Metastatic Breast Carcinoma in the Brain (tissue), 10 donors: ENCODE measurements around a stretch of chr2.

- PRO-cap, 10 experiments, result no peak in any of the 10 experiments
These were observed 36.0 kb downstream of the POMC start for GRCh38 chr2:25132298-25132784.

GRCh38 chr2:25176335-25176753 lies 8.0 kb upstream of the POMC start:
- PRO-cap, 10 experiments, result no peak in any of the 10 experiments

GRCh38 chr2:25233770-25234531 lies 65.6 kb upstream of the POMC start:
- PRO-cap, 10 experiments, result no peak in any of the 10 experiments

- PRO-cap, 10 experiments, result peak in 7 of 10 experiments; most common plus-strand start chr2:25251571 (in 1); most common minus-strand start chr2:25251498 (in 5)
These were observed 82.8 kb upstream of the POMC start for GRCh38 chr2:25251171-25251660.

GRCh38 chr2:25361899-25362508 lies 20.3 kb upstream of the DNMT3A start:
- PRO-cap, 10 experiments, result peak in 10 of 10 experiments; most common plus-strand start chr2:25362238 (in 9); most common minus-strand start chr2:25362042 (in 4)

DNA sequence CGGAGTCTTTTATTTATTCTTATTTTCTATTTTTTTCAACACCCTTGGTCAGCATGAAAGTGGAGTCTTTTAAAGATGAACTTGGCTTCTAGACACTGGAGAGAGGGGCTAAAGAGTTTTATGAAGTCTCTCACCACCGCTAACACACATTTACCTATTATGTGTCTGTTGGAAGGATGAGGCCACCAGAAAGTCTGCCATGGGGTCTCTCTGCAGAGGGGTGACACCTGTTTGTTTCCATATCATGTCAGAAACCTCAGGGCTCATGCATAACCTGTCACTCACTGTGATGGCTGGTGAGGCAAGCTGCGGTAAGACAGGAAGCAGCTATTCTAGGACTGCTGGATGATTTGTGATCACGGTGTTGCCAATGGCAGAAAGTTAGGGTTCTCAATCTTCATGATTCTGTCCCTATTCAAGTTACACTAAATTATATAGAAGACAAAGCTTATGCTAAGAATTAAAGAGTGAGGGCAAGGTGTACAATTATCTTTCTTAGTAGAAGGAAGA lies 60.8 kb upstream of the DNMT3A start:
- PRO-cap, 10 experiments, result no peak in any of the 10 experiments

DNA sequence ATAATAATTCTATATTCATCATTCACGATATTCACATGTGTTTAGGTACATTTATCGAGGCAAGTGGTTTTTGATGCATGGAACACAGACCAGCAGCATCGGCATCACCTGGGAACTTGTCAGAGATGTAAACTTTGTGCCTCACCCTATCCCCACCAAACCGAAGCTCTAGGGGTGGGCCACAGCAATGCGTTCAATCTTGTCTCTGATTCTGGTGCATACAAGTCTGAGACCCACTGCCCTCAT lies 78.1 kb upstream of the DNMT3A start:
- PRO-cap, 10 experiments, result no peak in any of the 10 experiments

- PRO-cap, 10 experiments, result peak in 2 of 10 experiments; most common minus-strand start chr2:25618792 (in 1)
These were observed 54.7 kb downstream of the DTNB start for GRCh38 chr2:25618482-25619223.

DNA sequence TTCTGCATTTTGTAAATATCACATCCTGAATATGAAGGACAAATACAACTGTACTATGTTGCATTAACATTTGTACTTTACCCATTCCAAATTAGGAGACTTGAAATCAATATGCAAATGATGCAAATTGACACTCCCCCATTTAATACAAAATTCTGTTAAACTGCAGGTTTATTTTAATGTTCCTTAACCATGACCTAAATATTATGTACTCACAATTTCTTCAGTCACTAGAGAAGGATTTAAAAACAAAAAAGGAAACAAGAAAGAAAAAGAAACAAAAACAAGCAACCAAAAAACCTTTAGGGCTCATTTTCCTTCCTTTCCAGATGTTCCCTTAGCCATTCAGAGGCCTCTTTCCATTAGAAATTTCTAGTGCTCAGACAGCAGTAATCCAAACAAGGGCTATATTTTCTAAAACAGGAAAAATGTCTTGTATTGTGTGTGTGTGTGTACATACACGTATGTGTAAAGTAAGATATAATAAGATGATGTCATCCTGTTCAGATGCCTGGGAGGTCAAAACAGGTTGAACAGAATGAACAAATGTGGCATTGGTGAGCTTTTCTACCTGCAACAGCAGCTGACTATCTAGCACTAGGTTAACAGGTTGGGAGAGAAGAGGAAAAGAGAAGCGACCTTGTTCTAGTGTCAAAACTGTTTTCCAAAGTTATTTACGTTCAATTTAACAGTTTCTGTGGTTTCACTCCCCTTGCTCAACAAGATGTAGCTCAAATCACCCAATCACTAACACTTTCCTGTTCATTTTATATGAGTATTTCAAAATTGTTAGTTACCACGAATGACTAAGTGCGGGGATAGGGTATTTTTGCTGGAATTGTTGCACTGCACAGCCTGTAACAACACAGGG lies 67.2 kb upstream of the DTNB start:
- PRO-cap, 10 experiments, result peak in 1 of 10 experiments; most common minus-strand start position 659 of the sequence (in 1)

DNA sequence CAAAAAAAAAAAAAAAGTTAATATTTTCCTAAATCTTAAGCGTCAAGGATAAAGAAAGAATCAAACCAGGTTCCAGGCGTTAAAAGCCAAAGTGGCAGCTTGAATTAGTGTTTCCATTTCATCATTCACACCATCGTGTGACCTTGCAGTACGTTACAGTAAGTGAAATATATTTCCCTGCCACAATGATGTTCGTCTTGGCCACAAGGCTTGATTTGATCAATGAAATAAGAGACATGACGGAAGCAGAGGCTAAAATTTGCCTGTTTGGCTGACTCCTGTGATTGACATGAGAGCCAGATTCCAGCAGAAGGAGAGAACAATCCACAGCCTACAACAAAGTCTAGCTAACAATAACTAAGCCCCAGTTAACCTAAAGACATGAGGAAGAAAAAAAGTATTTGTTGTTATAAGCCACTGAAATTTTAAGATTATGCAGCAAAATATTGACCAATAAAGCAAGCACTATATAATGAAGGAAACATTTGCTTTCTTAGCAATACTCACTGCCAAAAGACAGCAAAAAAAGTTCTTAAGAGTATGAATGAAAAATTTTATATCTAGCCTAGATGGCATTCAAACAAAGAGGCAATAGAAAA lies 62.0 kb downstream of the ASXL2 start:
- PRO-cap, 10 experiments, result no peak in any of the 10 experiments

DNA sequence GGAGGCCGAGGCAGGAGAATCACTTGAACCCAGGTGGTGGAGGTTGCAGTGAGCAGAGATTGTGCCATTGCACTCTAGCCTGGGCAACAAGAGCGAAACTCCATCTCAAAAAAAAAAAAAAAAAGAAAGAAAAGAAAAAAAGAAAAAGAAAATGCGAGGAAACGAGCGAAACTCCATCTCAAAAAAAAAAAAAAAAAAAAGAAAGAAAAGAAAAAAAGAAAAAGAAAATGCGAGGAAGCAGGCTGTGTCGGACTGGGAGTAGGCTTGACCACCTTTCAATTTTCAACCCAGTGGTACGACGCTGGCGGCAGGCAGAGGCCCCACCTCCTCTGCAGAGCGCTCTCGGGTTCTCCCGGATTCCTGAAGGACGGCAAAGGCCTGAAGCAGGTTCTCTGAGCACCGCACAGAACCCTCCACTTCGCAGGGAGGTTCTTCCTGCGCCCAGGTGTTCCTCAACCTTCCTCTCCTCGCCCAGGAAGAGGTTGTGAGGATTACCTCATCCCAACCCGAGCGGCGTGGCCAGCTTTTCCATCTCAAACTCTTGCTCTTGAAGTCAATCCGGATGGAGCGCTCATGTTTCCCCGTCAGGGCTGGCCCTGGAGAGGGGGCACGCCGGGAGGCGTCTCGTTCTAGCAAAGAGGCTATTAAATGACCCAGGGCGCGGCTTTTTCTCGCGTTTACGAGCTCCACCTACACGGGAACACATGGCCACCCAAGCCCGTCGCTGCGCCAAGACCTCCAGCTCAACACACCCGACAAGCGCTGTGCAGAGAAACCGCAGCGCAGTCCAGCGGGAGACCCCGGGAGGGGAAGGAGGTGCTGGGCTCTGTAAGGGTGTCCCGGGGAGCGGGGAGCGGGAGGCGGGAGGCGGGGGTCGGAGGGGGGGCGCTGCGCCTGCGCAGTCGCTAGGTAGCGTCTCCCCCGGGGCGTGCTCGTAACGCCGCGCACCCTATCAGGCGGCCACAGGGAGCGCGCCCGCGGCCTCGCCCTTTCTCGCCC lies 659 bp upstream of the RAB10 start:
- PRO-cap, 10 experiments, result peak in 10 of 10 experiments; most common plus-strand start position 290 of the sequence (in 5); most common minus-strand start position 469 of the sequence (in 5)

DNA sequence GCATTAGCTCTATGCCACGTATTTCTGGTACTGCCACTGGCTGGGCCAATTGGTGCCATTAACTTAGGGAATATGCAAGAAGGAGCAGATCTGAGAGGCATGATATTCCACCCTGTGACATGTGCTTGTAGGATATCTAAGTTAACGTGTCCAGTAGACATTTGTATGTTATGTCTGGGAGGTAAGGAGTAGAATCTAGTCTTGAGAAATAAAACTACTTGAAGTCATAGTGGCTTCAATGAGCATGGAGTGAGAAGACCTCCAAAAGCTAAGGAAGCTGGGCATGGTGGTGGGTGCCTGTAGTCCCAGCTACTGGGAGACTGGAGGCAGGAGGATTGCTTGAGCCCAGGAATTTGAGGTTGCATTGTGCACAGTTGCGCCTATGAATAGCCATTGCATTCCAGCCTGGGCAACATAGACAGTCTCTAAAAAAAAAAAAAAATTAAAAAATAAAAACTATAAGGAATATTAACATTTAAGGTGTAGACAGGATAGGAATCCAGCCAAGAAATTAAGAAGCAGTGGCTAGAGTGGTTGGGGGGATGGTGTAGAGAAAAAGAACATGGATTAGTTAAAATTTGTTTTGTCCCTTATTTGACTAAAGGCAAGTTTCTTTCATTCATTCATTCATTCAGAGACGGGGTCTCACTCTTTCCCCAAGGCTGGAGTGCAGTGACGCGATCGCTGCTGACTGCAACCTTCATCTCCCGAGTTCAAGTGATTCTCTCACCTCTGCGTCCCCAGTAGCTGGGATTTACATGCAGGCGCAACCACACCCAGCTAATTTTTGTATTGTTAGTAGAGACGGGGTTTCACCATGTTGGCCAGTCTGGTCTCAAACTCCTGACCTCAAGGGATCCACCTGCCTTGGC lies 23.4 kb downstream of the RAB10 start:
- PRO-cap, 10 experiments, result no peak in any of the 10 experiments

GRCh38 chr2:26134903-26136248 lies 37.5 kb upstream of the GAREM2 start:
- PRO-cap, 10 experiments, result no peak in any of the 10 experiments

GRCh38 chr2:26143794-26144546 lies 28.9 kb upstream of the GAREM2 start:
- PRO-cap, 10 experiments, result peak in 1 of 10 experiments; most common plus-strand start chr2:26144266 (in 1)

DNA sequence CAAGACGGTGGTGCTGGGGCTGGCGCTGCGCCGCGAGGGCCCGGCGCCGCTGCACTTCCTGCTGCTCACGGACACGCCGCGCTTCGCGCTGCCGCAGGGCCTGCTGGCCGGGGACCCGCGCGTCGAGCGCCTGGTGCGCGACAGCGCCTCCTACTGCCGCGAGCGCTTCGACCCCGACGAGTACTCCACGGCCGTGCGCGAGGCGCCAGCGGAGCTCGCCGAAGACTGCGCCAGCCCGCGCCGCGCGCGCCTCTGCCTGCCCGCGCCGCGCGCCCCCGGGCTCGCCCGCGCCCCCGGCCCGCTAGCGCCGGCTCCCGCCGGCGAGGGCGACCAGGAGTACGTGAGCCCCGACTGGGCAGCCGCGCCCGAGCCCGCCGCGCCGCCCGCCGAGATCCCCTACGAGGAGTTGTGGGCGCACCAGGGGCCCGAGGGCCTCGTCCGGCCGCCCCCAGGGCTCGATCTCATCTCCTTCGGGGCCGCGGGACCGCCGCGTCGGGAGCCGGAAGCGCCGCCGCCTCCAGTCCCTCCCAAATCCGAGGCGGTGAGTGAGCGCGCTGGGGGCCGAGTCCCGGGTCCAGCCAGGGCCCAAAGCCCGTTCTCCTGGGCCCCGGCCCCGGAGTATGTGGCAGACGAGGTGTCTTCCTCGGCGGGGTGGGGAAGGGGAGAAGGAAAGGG lies 12.0 kb downstream of the GAREM2 start:
- PRO-cap, 10 experiments, result peak in 6 of 10 experiments; most common plus-strand start position 304 of the sequence (in 6); most common minus-strand start position 75 of the sequence (in 3)

GRCh38 chr2:26233934-26234591 lies 10.4 kb downstream of the HADHA start:
- PRO-cap, 10 experiments, result no peak in any of the 10 experiments

DNA sequence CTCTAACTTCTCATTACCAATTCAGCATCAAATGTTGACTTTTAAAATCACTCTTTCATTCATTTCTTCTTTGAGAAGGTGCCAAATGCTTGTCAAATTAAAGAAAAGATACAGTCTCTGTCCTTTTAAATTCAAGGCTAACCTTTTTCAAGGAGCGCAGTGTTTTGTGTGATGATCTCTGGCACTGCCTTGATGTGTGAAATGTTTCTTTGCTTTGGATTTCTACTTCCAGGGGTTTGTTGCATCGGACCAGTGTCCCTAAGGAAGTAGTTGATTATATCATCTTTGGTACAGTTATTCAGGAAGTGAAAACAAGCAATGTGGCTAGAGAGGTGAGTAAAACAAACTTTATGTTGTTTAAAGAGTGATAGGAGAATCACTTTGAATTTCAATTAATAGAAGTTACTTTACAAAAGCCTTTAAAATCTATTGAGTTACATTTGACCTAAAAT lies 28.7 kb downstream of the HADHB start:
- PRO-cap, 10 experiments, result no peak in any of the 10 experiments

- PRO-cap, 10 experiments, result no peak in any of the 10 experiments
These were observed 34.7 kb upstream of the SELENOI start for GRCh38 chr2:26311245-26311607.

DNA sequence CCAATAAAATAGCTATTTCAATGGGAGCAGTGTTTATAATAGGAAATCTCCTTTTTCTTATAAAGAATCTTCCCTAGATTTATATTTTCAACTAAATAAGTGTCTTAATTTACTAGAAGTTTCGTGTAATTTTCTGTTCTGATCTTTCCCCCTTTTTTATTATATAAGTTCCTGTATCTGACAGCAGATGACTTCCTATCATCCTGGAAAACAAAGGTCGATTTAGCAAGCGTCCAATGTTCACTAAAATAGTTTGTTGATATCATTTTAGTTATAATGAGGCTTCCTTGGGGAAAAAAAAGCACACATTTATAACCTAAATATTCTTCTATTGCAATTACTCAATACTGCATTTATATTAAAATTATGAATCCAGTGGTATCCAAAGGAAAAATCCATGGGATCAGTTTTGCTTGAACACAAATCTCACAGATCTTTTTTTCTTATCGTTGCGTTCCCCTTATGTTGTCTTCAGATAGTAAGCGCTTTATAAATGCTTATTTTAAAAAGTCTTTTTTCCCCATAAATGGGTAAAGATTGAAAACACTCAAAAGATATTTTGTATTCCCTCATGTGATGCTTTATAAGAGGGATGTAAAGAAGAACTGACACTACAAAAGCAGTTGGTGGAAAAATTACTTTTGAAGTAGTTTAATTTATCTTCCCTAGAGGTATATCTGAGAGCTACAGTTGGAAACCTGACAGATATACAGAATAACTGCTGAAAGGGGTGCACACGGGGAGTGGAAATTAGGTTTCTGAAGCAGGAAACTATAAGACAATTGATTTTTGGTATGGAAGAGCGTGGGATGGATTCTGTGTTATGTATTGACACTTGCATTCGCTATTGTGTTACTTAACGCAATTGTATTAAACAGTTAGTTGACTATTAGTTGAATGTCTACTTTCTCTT lies 1.4 kb upstream of the ADGRF3 start:
- PRO-cap, 10 experiments, result no peak in any of the 10 experiments

DNA sequence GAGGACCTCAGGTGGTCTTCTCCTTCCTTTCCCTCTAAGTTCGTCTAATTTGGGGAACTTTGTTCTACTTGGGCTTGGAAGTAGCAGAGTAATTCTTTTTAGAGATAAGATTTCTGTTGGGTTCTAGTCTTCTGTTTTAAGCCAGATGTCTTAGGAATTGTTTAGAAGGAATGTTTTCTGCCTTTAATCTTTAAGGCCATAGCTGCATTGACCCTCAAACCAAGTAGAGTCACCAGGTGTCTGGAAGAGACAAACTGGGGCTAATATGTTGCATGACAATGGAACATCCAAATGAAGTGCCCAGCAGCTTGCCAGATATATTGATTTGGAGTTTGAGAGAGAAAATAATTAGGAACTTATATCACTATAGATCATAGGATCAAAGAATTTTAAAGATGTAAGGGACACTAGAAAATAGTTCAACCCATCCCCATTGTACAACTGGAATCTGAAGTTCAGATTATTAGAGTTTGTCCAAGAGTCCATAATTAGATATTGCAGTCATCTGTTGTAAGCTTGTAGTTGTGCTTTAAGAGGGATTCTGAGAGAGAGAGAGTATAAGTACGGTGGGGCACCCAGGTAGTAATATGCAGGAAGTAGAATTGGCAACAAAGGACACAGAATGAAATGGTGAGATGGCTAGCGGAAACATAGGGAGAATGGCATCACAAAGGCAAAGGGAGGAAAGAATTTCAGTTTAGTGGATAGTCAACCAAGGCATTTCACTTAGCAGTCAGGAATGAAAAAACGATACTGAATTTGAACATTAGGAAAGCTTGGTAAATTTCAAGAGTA lies 19.8 kb upstream of the DRC1 start:
- PRO-cap, 10 experiments, result no peak in any of the 10 experiments